Metastatic Pancreatic Carcinoma in the Ovary (tissue), 1 donor: ENCODE measurements around the genes CLCA2, GBP1 and GBP2.

DNA sequence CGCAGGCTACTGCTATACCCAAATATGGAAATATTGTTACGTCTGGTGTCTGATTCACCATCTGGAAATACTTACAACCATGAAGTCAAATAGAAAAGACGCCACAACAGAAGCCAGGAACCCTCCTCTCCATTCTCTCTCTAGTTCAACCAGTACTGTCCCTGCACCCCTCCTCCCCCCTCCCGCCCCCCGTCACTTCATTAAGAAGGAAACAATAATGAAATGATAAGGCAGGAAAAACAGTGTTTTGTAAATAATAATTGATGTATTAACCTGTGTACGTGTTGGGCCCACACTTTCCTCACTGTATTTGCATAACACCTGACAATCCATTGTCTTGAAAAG is 1.9 kb upstream of the CCN1 start:
- PRO-cap, result bidirectional peak, plus-strand start at position 101 of the sequence, minus-strand start outside the sequence

- PRO-cap, result no peak
Measured at GRCh38 chr1:85582912-85583517, 2.5 kb downstream of the CCN1 start.

DNA sequence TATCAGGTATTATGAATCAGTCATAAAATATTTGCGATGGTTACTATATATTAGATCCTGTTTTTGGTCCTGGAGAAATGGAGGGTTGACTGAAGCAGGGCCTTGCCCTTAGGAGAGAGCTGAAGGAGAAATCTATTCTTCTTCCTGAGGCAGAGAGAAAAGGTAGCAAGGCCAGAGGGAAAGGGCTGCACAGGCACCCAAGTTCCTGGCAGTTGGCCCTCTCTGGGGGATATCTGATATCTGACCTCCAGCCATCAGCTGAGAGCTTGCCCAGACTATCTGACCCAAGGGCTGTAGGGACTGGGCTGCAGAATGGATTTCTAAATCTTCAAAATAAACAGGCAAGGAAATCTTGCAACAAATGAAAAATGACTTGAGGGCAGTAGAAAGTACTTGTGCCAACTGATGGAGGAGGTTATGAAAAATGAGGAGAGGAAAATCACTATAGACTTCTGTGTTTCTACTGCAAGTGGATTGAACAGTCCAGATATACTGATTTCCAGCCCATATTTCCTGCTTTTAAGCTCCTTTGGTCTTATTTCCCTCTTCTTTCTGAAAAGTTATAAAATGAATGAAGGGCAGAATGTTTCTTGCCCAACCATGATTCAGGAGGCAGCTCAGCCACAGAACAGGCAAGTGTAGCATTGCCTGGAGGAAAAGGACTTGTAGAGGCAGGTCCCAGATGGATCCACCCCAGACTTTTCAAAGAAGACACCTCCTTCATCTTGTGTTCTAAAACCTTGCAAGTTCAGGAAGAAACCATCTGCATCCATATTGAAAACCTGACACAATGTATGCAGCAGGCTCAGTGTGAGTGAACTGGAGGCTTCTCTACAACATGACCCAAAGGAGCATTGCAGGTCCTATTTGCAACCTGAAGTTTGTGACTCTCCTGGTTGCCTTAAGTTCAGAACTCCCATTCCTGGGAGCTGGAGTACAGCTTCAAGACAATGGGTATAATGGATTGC is at the start of gene CLCA2:
TSS of gene CLCA2 (plus strand) at position 762 of the 968 bp plus-strand sequence.
- PRO-cap, result no peak

- PRO-cap, result no peak
Measured at GRCh38 chr1:86502076-86502611, 33.4 kb downstream of the CLCA1 start.

DNA sequence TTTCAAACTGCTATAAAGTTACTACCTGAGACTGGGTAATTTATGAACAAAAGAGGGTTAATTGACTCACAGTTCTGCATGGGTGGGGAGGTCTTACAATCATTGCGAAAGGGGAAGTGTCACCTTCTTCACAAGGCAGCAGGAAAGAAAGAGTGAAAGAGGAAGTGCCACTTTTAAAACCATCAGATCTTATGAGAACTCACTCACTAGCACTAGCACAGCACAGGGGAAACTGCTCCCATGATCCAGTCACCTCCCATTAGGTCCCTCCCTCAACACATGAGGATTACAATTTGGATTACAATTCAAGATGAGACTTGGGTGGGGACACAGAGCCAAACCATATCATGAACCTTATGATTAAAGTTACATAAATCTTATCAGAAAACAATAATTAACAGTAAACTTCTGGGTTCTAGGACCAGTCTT is 70.1 kb downstream of the CLCA4 start:
- PRO-cap, result no peak

DNA sequence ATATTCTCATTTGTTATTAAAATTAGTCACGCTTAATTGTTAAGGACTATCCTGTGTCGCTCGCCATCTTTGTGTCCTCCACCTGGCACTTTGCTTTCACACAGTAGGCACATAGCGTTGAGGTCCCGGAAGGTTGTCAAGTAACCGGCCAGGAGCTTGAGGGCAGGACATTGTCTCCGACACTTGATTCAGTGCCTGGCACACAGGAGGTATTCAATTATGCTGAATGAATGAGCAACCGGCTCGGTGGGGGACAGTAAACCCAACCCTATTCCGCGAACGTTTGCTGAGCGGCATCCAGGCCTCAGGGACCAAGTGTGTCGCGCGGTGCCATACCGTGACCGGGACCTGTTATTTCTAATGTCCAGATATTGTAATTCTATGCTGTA is 428 bp upstream of the SH3GLB1 start:
- PRO-cap, result no peak

DNA sequence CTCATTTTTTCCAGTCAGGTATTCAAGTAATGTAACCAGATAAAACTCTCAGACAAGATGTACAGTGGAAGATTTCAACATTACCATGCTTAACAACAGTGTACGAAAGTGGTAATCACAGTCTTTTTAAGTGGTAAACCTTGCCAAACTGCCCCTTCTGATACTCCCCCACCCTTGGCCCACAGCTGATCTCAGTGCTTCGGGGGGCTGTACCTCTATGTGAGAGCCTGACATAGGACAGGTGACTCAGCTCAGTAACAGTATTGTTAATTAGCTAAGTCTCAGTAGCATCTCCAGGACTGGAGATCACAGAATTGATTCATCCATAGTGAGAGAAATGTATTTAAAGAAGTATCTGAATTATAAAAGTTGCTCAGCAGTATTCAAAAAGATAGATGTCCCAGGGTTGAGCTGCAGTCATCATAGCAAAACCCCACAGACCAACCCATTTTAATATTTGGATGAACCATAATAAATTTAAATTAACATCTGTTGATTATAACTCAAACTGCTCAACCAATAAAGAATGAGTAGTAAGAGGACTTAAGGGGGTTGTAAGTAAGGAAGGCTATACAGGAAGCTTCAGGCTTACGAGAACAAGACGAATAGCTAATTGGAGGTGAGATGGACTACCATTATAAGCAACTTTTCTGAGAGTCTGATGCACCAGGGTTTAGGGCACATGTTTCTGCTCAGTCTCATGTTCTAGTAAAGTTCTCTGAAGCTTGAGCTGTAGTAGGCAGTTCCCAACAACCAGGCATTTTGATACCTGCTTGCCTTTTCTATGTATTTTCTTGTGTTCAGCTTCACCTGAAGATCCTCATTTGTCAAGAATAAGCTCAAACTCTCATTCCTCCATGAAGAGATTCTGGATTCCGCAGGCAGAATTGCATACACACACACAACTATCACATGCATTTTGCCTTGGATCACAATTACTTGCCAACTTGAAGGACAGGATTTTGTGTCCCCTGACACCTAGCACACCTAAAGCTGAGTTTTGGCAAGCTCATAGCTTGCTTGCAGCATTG is 45.0 kb downstream of the SH3GLB1 start:
- PRO-cap, result no peak

- PRO-cap, result no peak
Measured at GRCh38 chr1:87334277-87334534, 5.5 kb downstream of the LMO4 start.

DNA sequence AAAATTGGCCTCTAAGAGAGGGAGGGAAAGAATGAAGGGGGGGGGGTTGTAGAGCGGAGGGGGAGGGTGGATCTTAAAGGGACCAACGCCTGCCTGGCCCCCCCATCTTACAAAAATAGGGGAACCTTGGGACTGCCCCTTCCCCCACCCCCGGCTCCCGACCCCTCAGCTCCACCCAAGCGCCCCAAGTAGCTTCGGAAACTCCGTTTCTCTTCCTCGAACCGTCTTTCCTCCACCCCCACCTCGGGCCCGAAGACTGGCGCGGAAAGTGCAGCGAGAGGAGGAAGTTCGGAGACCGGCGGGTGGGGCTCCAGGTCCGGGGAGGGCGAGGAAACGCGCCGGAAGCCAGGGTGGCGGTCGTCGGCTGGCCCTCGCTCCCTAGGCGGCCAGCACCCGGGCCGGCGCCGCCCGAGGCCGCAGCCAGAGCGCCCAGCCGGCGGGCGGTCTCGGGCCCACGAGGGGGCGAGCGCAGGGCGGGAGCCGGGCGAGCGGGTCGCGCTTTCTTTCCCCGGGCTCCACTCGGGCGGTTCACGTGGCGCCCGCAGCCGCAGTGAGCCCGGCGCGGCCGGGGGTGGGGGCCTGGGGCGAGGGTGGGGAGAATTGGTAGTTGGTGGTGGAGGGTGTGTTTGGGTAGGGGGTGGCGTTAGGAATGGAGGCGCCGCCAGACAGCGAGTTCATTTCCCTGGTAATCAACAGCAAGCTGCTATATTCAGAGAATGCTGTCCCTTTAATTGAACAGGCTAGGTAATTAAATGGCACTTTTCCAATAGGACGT is 6.5 kb downstream of the LMO4 start:
- PRO-cap, result bidirectional peak, plus-strand start at position 328 of the sequence, minus-strand start at position 251 of the sequence; unidirectional peak, minus-strand start at position 521 of the sequence

GRCh38 chr1:87335777-87336172 is 7.1 kb downstream of the LMO4 start:
- PRO-cap, result no peak

DNA sequence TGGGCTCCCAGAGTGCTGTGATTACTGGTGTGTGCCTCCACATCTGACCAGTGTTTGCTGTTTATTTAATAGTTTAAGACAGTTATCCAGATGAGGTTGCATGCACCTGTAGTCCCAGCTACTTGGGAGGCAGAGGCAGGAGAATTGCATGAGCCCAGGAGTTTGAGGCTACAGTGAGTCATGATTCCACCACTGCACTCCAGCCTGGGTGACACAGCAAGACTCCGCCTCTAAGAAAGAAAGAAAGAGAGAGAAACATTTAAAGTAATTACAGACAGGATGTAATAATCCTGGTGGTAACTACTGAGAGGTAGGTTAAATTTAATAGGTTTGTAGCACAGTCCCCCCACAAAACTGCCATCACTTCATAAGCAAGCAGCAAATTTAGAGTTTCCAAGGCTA is 89.5 kb downstream of the PKN2 start:
- PRO-cap, result no peak

GRCh38 chr1:88909812-88910218 is 18.4 kb upstream of the GTF2B start:
- PRO-cap, result no peak

DNA sequence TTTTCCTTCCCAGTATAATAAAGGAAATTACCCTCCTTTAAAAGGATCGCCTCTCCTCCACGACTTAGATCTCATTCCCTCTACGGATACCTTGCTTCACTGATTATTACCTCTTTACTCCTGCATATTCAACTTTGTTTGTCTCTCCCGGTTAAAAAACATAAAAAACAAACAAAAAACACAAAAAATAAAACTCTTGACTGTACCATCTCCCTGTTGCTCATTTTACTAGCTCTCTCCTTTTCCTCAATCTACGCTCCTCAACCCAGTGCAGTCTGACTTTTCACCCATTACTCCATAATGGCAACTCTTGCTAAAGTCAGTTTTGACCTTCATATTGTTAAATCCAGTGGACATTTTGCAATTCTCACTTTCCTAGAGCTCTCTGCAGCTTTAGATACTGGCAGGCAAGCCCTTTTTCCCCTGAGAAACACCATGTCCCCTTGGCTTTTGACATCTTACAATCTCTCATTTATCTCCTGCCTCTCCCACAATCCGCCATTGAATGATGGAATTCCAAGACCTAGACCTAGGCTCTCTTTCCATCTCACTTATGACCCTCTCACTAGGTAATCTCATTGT is 2.2 kb downstream of the KYAT3 start:
- PRO-cap, result no peak

DNA sequence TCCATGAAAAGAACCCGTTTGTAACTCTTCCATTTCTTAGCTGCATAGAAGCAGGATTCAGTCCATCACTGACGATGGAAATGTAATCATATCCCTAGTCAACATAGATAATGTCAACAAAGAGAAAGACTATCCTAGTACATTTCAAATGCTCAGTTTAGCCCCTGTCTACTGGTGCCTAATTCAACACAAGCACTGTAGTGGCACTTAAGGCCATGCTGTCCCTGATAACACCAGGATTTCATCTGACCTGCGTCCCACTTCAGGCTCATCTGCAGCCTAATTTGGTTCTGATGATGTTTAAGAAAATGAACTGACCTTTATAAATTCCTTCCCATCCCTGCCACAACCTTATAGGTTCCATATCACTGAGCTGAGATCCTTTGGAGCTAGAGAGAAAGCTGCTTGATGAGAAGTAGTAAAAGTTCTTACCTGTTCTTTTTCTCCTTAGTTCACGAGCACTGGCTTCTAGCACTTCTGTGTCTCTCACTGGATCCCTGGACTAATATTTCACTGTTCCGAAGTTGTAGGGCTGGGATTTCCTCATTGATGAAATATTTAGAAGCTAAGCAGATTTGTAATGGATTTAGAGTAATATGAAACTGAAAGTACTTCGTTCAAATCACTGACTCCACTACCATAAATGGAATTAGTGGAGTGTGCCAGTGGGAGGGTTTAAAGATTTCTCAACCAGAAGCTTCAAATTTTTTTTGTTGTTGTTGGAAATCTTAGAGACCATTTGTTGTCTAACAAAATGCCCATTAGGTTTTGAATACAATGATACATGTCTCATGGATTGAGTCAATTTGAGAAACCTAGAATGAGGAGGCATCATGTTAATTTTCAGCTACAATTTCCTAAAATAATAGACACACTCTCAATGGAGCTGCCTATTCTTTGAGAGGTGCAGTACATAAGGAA is at the start of gene GBP1:
TSS of gene GBP1 (minus strand) at position 481 of the 921 bp plus-strand sequence.
- PRO-cap, result bidirectional peak, plus-strand start at position 713 of the sequence, minus-strand start at position 479 of the sequence

GRCh38 chr1:89125875-89126441 is at the start of gene GBP2:
TSS of gene GBP2 (minus strand) at chr1:89126114.
- PRO-cap, result bidirectional peak, plus-strand start at chr1:89126326, minus-strand start at chr1:89126103

DNA sequence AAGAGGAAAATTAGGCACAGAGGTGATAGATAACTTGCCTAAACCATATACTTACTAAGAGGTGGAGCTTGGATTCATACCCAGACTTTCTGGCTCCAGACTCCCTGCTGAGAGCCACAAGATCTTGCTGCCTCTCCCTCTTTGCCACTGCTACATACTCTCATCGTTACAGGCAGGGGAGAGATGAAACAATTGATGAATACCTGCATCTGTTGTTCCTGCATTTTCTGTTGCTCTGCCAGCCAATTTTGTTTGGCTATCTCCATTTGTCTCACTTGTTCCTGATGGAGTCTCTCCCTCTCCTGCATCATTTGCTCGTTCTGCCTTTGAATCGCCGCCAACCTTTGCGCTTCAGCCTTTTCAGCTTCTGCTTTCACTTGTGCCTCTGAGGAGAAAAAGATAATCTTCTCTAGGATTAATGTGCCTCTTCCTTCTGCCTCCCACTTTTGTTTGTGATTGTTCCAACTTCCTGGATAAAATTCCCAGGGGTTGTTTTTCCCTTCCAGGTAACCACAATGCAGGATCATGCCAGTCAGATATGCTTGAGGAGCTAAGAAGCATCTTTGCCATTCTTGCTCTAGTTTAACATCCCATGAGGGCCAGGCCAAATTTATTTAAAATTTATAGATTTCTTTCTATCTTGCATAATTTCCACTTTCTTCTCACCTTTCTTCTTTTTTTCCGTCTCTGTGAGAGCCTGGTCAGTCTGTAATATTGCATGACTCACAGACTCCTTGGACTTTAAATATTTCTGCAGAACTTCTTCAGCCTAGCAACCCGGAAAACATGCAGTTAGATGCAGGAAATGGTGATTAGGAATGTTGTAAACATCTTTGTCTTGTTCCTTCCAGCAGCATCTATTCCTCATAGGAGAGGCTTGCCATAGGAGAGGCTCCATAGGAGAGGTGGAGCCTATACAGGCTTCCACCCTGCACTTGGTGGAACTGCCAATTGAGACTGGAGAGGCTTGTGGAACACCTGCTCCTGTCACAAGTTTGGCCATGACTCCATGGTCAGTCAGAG is 10.3 kb downstream of the GBP5 start:
- PRO-cap, result no peak

DNA sequence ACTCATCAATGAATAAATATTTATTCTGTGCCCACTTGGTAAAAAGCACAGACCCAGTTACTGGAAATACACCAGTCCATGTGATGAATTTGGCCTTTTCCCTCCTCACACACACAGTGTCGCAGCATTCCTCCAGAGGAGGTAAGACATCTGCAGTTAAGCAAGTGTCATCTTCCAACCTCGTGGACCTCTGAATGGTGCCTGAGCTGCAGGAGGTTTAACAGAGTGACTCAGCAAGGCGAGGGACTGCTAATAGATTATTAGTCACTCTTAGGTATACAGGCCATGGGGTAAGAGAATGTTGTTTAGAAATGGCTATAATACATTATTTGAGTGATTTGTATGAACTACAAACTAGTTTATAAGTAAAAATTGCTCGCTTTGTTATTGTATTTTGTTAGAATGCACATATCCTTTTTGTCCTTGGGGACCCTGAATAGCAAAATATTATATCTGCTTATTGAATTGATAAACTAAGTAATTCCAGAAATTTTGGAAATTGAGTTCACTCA is 8.5 kb upstream of the LRRC8B start:
- PRO-cap, result no peak

DNA sequence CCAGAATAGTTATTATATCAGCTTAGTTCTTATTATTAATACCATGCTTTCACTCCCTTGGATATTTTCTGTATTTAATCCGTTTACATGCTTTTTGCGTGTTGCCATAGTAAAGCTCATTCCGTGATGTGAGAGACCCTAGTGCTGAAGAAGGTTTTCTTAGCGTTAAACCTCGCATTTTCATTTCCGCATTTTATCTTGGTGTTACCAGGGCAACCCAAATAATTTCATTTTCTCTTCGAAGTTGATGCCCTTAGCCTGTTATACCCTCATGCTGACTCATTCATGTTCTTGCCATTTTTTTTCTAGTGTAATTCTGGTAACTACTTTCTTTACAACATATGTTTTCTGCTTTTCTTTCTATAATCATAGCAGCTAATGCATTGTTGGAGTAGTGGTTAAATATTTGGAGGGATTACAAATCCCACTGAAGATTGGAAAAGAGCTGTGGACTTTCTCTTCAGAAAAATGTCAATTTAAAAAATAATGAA is 37.3 kb downstream of the LRRC8C start:
- PRO-cap, result no peak

DNA sequence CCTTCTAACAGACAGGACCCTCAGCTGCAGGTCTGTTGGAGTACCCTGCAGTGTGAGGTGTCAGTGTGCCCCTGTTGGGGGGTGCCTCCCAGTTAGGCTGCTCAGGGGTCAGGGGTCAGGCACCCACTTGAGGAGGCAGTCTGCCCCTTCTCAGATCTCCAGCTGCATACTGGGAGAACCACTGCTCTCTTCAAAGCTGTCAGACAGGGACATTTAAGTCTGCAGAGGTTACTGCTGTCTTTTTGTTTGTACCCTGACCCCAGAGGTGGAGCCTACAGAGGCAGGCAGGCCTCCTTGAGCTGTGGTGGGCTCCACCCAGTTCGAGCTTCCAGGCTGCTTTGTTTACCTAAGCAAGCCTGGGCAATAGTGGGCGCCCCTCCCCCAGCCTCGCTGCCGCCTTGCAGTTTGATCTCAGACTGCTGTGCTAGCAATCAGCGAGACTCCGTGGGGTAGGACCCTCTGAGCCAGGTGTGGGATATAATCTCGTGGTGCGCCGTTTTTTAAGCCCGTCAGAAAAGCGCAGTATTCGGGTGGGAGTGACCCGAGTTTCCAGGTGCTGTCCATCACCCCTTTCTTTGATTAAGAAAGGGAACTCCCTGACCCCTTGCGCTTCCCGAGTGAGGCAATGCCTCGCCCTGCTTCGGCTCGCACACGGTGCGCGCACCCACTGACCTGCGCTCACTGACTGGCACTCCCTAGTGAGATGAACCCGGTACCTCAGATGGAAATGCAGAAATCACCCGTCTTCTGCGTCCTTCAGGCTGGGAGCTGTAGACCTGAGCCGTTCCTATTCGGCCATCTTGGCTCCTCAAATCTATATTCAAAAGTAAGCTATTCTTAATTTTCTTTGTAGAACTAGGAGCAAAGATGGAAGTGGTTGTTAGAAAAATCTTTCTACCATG is 224.4 kb downstream of the ZNF326 start:
- PRO-cap, result no peak

- PRO-cap, result no peak
Measured at GRCh38 chr1:90926810-90927278, 95.0 kb downstream of the ZNF644 start.